Helper T cell (primary cell): ENCODE data around the gene CFAP91.

GRCh38 chr3:115068848-115069276 is 78.2 kb downstream of the ZBTB20 start:
- PRO-cap, 2 experiments, result no peak in any of the 2 experiments

DNA sequence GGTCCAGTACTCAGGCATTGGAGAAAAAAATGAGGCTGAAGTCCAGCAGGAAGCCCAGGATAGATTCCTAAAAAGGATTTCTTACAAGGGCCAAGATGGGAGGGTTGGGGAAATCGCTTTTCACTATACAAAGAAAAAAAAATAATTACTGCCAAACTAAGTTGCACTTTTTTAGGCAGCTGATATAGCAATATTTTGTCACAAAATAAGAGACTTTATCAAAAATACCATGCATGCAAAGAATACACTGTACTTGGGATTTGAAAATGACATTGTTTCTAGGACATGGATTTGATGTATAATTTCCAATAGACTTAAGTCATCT is 1.5 kb upstream of the ZBTB20 start:
- PRO-cap, 2 experiments, result no peak in any of the 2 experiments

DNA sequence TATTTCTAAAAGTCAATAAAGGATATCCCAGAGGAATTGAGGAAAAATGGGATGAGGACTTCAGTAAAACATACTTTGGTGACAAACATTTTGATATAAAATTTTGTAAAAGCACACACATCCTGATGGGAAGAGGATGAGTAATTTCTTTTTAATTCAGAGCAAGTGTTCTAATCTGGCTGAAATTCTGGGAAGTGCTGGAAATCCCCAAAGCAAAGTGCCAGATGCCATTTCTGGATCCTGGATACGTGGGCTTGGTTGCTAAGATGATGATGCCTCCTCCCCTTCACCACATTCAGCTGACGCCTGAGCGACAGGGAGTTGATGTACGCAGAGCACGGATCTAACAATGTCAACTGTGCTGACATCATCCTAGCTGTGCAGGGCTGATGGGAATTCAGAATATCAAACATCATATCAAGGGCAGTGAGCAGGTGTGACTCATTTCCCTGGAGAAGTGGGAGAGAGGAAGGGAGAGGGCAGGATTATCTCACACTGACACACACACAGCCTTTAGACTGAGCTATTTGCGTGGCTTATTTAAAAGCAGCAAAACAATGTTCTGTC is 92.5 kb upstream of the ZBTB20 start:
- PRO-cap, 2 experiments, result no peak in any of the 2 experiments

DNA sequence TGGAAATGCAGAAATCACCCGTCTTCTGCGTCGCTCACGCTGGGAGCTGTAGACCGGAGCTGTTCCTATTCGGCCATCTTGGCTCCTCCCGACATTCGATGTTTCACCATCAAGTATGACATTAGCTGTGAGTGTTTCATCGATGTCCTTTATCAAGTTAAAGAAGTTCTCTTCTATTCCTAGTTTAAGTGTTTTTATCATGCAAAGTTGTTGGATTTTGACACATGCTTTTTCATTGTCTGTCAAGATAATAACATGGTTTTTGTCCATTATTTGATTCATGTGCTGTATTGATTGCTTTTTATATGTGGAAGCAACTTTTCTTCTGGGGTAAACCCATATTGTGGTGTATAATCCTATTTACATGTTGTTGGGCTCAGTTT is 171.3 kb upstream of the ZBTB20 start:
- PRO-cap, 2 experiments, result no peak in any of the 2 experiments

DNA sequence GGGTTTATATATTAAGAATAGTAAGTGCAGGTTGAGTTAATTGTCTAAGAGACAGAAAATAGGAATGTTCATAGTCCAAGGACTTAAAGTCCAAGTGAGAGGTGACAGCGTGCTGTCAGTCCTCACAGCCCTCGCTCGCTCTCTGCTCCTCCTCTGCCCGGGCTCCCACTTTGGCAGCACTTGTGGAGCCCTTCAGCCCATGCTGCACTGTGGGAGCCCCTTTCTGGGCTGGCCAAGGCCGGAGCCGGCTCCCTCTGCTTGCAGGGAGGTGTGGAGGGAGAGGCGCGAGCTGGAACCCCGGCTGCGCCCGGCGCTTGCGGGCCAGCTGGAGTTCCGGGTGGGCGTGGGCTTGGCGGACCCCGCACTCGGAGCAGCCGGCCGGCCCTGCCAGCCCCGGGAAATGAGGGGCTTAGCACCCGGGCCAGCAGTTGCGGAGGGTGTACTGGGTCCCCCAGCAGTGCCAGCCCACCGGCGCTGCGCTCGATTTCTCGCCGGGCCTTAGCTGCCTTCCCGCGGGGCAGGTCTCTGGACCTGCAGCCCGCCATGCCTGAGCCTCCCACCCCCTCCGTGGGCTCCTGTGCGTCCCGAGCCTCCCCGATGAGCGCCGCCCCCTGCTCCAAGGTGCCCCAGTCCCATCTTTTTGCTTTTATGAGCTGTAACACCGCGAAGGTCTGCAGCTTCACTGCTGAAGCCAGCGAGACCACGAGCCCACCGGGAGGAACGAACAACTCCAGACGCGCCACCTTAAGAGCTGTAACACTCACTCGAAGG is 168.2 kb downstream of the GAP43 start:
- PRO-cap, 2 experiments, result no peak in any of the 2 experiments

DNA sequence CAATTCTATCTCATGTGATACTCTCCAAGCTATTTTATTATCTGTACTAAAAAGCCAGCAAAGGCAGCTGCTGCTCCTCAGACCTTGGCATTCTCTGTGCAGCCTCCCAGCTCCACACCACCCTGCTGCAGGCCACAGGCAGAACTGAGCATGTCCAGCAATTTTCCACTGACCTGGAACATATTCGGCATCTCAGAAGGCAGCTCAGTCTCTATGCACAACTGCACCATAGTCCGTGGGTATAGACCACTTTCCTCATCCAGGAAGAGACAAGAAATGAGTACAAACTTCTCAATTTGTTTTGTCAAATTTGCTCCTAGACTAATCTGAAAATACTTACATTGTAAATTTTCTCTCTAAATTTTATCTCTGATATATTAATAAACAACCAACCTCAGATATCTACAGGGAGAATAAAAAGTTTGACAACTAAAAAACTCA is 1161.3 kb downstream of the IGSF11 start:
- PRO-cap, 2 experiments, result no peak in any of the 2 experiments

DNA sequence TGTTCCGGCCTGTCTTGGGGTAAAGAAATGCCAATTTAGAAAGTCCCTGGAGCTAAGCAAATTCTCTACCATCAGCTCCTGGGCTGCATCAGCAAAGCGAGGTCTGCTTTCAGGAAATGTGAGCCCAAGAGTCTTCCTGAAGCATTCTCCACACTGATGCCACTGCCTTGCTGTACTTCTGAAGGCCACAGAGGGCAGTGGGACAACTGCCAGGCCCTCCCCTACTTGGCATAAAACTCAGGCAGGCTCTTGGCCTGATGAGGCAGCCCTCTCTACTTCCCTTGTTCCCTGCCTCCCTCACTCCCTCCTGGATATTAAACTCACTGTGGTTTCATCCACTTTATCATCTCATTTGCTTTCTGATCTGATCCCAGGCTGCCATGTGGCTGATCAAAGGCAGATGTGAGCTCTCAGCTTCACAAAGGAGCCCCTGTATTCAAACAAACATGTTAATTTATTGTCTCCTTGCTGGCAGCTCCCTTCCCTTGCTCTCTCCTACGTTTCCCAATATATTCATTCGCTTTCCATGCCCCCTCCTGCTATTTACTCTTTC is 533.5 kb downstream of the IGSF11 start:
- PRO-cap, 2 experiments, result no peak in any of the 2 experiments

DNA sequence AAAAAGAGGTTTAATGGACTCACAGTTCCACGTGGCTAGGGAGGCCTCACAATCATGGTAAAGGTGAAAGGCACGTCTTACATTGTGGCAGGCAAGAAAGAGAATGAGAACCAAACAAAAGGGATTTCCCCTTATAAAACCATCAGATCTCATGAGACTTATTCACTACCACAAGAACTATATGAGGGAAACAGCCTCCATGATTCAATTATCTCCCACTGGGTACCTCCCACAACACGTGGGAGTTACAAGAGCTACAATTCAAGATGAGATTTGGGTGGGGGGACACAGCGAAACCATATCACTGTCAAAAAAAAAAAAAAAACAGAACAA is 224.8 kb downstream of the IGSF11 start:
- PRO-cap, 2 experiments, result no peak in any of the 2 experiments

GRCh38 chr3:118851576-118852261 is 182.9 kb downstream of the IGSF11 start:
- PRO-cap, 2 experiments, result no peak in any of the 2 experiments

GRCh38 chr3:118933088-118933656 is 101.5 kb downstream of the IGSF11 start:
- PRO-cap, 2 experiments, result no peak in any of the 2 experiments

GRCh38 chr3:119223770-119224356 is 16.8 kb downstream of the B4GALT4 start:
- PRO-cap, 2 experiments, result no peak in any of the 2 experiments

DNA sequence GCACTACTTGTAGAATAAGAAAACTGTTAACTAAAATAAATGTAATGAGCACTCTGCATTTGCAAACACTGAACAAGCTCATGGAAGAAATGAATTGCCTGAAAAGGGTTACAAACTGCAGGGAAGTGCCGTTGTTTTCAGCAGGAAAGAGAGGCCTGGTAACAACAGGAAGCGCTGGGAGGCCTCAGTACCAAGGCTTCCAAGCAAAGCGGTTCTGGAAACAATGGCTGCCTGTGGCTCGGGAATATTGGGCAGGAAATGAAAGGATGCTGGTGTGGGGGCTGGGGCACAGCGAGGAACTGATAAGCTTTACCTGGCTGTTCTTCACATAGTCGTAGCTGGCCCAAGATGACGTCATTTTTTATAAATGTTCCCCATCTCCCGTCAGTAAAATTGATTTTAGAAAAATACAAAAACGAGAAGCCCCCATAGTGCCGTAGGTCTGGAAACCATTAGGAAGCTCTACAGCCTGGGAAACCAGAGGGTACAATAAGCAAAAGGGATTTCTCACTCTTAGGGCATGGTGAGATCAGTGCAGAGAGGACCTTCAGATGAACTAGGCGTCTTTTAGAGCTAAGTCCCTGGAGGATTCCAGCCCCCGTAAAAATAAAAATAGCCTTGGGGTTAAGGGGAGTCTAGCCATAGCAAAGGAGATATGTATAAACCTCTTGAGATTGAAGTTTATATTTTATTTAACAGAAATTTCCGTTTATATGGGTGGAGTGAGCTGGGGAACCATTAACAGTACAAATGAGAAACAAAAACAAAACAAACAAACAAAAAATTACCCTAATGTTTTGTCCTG is 56.1 kb downstream of the ARHGAP31 start:
- PRO-cap, 2 experiments, result no peak in any of the 2 experiments

- PRO-cap, 2 experiments, result no peak in any of the 2 experiments
Measured at GRCh38 chr3:119429466-119430556, 33.6 kb downstream of the TMEM39A start.

DNA sequence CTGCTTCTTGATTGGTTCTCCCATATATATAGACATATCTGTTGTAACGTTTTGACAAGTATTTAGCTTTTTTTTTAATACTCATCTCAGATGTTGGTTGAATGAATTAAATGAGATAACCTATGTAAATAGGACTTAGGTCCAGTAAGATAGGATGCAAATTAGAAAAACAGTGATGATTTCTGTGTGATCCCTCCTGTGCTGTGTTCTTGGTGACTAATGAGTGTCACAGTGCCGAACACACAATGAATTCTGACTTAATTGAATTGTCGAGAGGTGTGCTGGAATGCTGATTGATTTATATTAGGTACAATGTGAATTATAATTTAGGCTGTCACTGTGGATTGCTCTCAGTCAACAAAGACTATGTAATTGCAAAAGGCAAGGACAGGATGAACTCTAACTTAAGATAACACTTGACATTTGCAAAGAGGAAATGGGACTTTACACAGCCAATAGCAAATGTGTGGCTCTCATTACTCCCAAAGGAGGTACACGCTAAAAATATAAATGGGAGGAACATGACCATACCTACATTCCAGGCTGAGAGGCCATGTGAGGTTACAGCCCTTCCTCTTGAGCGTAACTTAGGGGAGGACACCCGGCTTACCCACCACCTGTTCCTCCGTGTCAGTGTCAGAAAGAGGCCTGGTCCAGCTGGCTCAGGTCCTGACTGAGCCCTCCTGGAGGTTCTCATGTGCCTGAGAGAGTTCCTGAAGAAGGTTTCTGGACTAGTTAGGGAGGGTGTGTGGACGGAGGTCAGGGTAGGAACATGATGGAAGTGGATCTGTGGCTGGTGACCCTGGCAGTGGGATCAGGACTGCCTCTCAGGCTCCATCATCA is 8.2 kb downstream of the POPDC2 start:
- PRO-cap, 2 experiments, result no peak in any of the 2 experiments

DNA sequence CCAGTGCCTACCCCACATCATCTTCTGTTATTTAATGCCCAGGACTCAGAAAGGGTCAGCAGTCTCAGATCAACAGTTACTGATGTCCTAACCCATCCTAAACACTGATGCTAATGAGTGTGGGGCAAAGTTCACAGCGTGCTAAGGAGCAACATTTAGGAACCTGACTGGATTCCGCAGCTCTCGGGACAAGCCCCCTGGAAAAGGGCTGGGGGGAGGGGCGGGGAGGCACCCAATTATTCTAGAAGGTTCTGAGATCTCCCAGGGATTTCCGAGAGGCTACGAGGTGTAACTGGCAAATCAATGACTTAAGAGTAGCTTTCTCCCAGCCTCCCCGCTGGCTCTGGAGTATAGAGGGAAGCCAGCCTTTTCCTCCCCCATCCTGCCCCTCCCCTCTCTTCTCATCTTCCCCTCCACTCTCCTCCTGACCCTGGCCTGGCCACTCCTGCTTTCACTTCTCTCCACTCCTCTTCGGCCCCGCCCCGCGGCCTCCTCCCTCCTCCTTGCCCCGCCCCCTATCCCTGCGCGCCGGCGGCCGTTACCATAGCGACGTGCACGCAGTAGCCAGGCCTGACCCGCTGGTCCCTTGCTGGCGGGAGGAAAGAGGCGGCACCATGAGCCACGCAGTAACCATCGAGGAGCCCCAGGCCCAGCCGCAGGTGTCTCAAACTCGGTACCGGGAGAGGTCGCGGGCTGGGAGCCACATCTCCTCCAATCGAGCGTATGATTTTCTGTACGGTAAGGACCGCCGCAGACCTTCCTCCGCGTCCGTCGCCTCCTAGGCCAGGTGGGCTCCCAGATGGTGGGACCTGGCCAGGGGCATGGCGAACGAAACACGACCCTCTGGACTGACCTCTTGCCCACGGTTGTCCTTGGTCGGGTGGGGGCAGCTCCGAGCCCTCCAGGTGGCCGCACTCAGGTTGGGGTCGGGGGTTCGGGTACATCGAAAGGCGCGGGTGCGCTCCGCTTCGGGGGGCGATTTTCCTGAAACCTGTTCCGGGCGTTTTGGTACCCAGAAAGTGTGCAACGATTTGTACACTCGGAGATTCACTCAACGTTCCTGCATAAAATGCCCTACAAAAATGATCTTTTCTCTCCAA is at the start of gene CFAP91:
Gene CFAP91, plus strand, starts transcription at position 538 of the 1,100 bp plus-strand sequence.
- PRO-cap, 2 experiments, result no peak in any of the 2 experiments

- PRO-cap, 2 experiments, result no peak in any of the 2 experiments
Measured at GRCh38 chr3:119703782-119704334, 1.0 kb downstream of the CFAP91 start.

DNA sequence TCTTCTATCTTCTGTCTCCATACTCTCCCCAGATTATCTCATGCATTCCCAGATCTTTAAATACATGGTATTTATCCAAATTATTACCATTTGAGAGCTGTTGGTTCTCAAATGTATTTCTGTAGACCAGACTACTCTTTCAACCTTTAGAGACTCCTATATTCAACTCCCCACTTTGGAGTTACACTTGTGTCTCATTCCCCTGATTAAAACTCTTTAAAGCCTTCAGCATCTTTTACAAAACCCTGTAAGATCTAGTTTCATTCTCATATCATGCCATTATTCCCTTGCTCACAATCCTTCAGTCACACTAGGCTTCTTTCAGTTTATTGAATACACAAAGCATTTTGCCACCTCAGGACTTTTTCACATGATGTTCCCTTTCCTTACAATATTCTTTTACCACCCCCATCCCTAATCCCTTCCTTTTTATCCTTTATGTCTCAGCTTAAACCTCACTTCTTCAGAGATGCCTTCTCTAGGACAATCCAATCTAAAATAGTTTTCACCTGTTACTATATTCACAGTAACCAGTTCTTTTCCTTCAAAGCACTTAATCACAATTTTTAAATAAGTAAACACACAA is 63.9 kb downstream of the GSK3B start:
- PRO-cap, 2 experiments, result no peak in any of the 2 experiments

GRCh38 chr3:120039447-120040331 is 54.6 kb downstream of the GSK3B start:
- PRO-cap, 2 experiments, result no peak in any of the 2 experiments

DNA sequence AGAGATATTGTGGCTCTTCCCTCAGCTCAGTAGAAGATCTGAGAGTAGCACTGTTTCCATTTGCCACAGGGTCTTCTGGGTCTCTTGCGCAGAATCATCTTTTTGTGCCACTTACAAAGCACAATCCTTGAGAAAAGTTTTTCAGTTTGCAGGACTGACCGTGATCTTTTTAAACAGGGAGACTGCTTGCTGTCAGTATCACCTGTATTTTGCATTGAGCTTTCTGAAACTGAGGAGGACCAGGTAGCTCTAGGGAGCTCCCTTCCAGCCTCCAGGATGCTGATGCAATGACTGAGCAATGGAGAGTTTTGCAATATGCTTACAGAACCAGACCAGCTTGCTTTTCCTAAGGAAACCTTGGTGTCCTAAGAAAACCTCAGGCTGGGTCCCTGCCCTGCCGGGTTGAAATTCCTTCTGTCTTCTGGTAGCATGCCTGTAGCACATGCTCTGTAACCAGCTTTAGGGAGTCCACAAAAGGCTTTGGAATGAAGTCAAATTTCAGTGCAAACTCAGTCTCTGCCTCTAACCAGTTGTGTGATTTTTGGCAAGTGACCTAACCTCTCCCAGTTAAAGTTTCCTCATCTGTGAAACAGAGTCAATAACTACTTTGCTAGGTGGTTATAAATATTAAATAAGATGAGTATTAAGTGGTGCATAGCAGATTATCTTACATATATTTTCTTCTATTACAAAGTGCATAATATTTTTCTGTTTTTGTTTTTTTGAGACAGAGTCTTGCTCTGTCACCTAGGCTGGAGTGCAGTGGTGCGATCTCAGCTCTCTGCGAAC is 65.8 kb upstream of the GSK3B start:
- PRO-cap, 2 experiments, result no peak in any of the 2 experiments

- PRO-cap, 2 experiments, result no peak in any of the 2 experiments
Measured at GRCh38 chr3:120419688-120420089, 31.1 kb downstream of the FSTL1 start.